AG08470 (cell line): ENCODE results near the gene CHCHD3.

- RRBS, result no CpG with 5 or more reads among the region's 8 CpGs
Observed at GRCh38 chr7:131053723-131054792, 273.6 kb upstream of the MKLN1 start.

DNA sequence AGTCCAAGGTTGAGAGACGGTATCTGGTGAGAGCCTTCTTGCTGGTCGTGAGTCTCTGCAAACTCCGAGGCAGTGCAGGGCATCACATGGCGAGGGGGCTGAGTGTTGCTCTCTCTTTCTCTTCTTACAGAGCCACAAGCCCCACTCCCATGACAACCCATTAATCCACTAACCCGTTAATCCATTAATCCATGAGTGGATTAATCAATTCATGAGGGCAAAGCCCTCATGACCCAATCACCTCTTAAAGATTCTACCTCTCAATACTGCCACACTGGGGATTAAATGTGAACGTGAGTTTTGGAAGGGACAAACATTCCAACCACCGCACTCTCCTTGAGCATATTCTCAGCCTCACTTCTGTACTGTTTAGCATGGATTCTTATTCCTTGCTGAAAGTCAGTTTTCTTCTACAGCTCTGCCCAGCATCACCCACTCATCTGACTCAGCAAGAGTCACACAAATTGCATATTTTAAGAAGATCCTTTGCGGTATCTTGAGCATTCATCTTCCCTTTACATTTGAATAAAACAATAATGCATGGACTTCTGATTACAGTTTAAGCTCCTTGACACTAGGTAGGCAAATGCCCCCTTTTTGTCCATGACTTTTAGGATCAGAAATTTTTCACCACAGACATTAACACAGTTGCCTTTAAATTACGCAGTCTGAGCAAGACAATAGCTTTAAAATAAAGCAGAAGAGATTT is 251.7 kb upstream of the MKLN1 start:
- RRBS, result no CpG with 5 or more reads among the region's 9 CpGs

DNA sequence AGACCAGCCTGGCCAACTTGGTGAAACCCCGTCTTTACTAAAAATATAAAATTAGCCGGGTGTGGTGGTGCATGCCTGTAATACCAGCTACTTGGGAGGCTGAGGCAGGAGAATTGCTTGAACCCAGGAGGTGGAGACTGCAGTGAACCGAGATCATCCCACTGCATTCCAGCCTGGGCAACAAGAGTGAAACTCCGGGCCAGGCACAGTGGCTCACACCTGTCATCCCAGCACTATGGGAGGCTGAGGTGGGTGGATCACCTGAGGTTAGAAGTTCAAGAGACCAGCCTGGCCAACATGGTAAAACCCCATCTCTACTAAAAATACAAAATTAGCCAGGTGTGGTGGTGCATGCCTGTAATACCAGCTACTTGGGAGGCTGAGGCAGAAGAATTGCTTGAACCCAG is 234.2 kb upstream of the MKLN1 start:
- RRBS, result no CpG with 5 or more reads among the region's 4 CpGs

GRCh38 chr7:131098619-131099240 is 228.9 kb upstream of the MKLN1 start:
- RRBS, result no CpG with 5 or more reads among the region's 9 CpGs

DNA sequence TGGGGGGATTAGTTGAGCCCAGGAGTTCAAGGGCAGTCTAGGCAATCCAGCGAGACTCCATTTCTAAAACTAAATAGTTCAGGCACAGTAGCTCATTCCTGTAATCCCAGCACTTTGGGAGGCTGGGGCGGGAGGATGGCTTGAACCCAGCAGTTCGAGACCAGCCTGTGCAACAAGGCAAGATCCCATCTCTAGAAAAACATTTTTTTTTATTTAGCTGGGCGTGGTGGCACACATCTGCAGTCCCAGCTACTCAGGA is 228.5 kb upstream of the MKLN1 start:
- RRBS, result no CpG with 5 or more reads among the region's 4 CpGs

GRCh38 chr7:131103373-131103872 is 224.3 kb upstream of the MKLN1 start:
- RRBS, result no CpG with 5 or more reads among the region's 6 CpGs

DNA sequence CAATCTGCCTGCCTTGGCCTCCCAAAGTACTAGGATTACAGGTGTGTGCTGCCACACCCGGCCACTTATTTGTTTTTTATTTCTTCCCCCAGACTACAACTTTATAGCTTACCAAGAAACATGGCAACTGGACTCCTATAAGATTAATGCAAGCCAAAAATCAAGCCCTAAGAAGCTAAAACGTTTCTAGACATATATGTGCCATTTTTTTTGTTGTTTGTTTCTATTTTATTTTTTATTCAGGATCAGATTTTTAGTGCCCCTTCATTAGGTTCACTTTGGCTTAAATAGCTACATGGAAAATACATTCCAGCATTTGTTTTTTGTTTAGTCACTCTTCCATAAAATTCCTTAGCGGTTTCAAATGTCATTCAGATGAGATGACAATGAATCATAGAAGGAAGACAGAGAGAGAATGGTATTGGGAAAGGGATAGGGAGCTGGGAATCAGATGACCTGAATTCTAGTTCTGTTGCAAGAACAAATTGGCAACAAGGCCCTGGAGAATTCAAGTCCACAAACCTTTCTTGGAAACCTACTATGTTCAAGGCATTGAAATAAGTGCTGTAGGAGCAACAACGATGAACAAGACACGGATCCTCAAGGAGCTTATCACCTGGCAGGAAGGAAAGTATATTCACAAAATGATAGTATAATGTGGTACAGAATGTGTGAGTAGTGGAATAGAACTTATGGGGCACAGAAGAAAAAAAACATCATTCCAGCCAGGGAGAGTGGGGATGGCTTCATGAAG is 163.1 kb upstream of the MKLN1 start:
- RRBS, result no CpG with 5 or more reads among the region's 5 CpGs

DNA sequence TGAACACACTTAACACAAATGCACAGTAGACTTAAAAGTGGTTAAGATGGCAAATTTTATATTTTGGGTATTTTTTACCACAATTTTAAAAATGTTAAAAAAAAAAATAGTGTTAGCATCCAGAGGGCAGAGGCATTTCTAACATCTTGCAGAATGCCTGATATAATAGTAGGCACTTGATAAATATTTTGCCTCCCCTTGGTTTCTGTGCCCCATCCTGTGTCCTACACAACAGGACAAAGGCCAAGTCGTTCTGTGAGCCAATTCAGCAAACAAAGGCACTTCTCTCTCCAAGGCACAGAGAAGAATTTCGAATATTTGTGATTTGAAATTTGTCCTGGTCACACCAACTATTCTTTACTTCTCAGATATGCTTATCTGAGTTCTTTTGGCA is 108.5 kb upstream of the MKLN1 start:
- RRBS, result no CpG with 5 or more reads among the region's 2 CpGs

DNA sequence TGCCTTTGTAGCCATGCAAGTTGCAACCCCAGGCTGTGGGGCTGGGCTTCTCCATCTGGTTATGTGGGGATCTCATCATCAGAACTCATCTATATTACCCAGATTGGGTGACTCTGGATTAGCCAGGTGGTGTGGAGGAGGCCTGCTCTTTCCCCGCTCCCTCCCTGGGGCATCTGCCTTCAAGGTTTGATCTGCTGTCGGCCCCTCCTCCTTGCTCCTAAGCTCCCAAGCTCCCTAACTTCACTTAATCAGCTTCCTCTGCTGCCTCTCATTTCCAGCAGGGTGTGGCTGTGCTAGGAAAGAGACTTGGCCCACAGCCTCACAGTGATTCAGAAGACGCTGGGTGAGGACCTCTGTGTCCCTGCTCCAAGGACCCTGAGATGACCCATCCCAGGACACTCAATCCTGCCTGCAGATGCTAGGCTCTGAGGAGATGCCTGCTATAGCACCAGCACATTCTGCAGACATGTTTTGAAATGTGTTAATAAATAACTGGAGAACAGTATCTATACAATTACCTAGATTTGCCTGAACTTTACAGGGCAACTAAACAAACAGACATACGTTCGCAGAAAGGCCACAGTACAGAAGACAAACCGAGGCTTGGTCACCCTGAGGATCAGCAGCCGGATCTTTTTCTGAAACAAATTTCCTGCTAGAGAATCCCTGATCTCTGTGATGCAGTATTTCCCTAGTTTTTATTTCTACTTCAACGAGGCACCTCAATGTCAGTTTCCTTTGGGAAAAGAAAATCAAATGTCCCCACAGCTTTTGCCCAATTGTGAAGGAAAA is 392.2 kb upstream of the PODXL start:
- RRBS, result no CpG with 5 or more reads among the region's 8 CpGs

DNA sequence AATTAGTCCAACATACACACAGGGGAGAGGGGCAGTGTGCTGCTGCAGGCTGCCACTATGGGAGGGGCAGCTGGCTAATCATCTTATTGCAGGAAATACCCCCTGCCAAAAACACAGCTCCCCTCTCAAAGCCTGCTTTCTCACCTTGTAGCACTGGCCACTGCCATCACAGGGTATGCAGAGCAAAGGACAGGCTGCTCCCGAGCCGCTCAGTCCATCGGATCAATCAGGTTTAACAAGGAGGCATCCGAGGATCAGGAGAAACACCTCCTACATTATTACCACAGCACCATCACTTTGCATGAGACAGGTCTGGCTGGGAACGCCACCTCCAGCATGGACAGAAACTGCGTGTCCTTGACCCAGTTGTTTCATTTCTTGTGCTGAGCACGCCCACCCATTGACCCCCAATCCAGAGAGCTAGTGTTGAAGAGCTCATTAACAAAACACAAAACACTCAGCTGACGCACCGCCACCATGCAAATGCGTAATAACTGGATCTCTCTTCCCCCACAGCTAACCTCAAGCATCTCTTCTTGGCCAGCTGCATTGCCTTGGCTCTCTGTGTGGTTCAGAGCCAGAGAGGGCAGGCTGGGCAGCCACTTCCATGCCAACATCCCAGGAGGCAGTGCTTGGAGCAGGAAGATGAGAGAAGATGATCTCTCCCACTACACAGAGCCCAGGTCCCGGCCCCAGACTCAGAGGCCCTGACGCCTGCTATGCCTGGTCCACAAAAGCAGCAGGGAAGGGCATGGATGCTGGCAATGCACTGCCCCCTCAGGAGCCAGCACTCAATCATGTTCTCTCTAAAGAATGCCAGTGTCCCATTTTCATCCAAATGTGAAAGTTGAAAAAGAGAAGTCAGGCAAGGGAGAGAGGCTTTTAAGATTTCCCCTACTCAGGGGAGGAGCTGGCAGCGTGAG is 173.5 kb downstream of the PLXNA4 start:
- RRBS, result no CpG with 5 or more reads among the region's 13 CpGs

- RRBS, result no CpG with 5 or more reads among the region's 28 CpGs
Observed at GRCh38 chr7:132508016-132508767, 68.1 kb downstream of the PLXNA4 start.

- RRBS, result no CpG with 5 or more reads among the region's 5 CpGs
Observed at GRCh38 chr7:132590272-132590799, 14.1 kb upstream of the PLXNA4 start.

DNA sequence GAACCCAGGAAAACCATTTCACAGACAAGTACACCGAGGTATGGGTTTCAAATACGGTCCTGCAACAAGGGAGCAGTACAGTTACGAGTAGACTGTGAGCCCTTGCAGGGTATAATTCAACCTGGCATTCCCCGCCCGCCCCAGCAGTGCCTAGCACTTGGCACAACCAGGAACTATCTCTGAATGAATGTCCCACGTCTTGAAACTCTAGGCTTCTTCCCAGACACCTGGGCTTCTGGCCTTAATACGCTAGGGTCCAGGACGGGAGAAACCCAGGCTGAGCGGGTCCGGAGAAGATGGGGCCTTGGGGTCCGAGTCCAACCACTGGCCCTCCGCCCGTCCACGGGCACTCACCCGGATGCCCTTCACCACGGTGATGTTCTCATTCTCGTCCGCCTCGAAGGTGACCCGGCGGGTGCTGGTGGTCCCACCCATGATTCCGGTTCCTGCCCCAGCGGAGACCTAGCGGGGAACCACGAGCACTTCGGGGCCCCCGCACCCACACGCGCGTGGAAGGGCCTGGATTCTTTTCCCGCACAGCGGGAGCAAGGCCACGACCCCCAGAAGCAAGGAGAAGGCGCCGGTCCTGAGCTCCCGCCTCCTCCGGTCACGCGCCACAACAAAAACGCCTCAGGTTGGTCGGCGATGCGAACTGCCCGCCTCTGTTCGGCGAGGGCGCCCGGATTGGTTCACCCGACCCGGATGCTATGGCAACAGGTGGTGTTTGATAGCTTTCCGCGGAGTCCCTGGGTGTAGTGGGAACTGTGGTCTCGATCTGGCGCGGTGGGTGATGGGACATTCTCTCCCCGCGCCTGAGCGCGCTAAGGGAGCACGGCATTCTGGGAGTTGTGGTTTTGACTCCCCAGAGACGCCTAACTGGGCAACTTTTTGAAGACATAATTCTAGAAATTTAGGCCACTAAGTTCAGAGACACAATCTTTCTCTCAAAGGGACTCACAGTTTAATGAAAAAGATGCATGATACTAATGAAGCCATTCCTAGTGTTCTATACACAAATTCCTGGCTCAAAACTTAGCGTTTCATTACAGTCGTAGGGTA is at the start of gene CHCHD3:
Gene CHCHD3, minus strand, starts transcription at position 588 of the 1,059 bp plus-strand sequence.
- RRBS, result 2% methylated on average over 16 of the region's 63 CpGs

DNA sequence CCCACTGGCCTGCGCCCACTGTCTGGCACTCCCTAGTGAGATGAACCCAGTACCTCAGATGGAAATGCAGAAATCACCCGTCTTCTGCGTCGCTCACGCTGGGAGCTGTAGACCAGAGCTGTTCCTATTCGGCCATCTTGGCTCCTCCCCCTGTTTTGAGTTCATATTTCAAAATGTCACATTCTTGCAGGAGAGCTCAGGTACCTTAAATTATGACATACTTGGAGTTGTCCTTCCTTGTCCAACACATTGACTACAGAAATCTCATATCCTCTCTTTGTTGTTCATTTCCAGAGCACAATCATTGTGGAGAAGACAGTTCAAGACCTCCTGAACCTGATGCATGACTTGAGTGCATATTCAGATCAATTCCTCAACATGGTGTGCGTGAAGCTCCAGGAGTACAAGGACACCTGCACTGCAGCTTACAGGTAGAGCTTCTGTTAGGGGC is 231.8 kb upstream of the LRGUK start:
- RRBS, result no CpG with 5 or more reads among the region's 7 CpGs

- RRBS, result no CpG with 5 or more reads among the region's 3 CpGs
Observed at GRCh38 chr7:133947425-133948056, 179.6 kb upstream of the LRGUK start.

DNA sequence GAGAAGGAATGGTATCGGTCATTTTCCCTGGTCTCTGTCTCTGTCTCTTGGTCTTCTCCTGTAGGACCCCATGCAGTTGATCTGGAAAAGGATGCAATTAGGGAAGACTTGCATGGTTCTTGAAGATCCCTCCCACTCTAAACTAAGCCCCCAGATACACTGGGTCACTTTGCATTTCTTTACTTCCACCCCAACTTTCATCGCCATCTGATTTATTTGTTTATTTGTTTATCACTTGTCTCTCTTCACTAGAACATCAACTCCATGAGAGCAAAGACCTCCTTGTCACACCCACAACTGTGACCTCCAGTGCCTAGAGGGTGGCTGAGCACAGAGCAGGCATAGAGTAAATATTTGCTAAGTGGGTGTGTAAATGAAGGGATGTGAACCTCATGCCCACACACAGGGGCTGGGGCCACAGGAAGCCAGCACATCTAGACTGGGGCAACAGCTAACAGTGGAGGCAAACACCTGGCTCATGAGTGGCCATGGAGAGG is 40.0 kb downstream of the AKR1B1 start:
- RRBS, result no CpG with 5 or more reads among the region's 2 CpGs

DNA sequence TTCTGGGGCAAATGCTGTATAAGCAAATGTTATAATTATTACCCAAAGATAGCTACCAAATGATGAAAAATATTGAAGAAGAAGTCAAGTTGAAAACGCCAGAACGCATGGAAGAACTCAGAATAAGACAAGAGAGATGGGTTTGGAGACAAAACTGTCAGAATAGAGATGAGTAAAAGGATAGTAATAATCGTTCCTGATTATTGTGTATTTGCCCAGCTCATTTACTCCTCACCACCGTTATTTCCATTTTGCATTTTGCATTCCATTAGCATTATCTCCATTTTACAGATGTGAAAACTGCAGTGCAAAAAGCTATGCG is 29.2 kb downstream of the AKR1B1 start:
- RRBS, result no CpG with 5 or more reads among the region's 5 CpGs

DNA sequence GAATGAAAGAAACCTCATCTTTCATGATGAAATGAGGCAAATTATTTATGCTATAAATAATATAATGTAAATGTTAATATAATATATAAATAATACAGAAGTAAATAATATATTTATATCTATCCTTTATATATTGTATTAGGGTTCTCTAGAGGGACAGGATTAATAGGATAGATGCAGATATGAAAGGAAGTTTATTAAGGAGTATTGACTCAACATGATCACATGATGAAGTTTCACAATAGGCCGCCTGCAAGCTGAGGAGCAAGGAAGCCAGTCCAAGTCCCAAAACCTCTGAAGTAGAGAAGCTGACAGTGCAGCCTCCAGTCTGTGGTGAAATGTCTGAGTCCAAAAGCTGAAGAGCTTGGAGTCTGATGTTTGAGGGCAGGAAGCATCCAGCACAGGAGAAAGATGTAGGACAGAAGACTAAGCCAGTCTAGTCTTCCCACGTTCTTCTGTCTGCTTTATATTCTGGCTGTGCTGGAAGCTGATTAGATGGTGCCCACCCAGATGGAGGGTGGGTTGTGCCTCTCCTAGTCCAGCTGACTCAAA is 24.9 kb upstream of the AKR1B10 start:
- RRBS, result no CpG with 5 or more reads among the region's 2 CpGs

- RRBS, result no CpG with 5 or more reads among the region's 7 CpGs
Observed at GRCh38 chr7:134528015-134528599, 740 bp downstream of the AKR1B10 start.